Heart (tissue), 3 donors: ENCODE measurements around the gene ATP2C2.

- RAMPAGE, long total RNA, 2 experiments = no peak in any of the 2 experiments
Measured at GRCh38 chr16:81541360-81541727, 96.7 kb downstream of the CMIP start.

- RAMPAGE, long total RNA, 2 experiments = no peak in any of the 2 experiments
Measured at GRCh38 chr16:81552897-81553564, 108.4 kb downstream of the CMIP start.

DNA sequence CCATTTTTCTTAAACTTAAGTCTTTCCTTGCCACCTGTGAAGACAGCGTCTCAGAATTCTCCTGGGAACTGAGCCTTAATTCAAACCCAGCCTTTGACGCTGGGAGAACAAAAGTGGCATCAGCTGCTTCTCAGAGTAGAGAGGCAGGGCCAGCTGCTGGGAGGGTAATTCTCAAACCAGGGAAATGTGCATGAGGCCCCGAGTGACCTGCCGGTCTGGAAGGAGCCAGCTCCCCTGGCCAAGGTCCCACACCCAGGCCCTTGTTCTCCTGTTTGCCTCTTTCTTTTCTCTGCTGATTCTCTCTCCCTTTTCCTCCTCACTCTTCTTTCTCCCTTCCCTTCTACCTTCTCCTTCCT is 84.2 kb upstream of the PLCG2 start:
- RAMPAGE, long total RNA, 2 experiments = no peak in any of the 2 experiments

GRCh38 chr16:81700490-81700969 is 78.6 kb upstream of the PLCG2 start:
- RAMPAGE, long total RNA, 2 experiments = no peak in any of the 2 experiments

DNA sequence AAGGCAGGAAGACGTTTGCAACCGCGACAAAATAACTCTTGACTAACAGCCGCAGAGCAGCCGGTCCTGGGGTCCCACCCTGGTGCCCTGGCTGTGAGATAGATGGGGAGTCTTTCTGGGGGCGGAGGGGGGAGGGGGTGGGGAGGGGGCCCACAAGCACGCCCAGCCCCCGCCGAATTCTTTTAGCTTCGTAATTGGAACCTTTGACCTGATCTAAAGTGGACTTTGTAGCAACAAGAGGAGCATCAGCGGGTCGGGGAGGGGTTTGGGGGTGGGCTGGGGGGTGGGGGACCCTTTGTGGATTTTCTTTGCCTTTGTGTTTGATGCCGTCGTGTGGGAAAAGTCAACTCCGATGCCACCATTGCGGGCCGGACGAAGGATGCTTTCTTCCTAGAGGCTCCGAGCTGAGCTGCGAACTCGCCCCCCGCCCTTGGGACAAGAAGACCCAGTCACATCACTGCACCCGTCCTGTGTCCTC is 69.2 kb upstream of the PLCG2 start:
- RAMPAGE, long total RNA, 2 experiments = no peak in any of the 2 experiments

DNA sequence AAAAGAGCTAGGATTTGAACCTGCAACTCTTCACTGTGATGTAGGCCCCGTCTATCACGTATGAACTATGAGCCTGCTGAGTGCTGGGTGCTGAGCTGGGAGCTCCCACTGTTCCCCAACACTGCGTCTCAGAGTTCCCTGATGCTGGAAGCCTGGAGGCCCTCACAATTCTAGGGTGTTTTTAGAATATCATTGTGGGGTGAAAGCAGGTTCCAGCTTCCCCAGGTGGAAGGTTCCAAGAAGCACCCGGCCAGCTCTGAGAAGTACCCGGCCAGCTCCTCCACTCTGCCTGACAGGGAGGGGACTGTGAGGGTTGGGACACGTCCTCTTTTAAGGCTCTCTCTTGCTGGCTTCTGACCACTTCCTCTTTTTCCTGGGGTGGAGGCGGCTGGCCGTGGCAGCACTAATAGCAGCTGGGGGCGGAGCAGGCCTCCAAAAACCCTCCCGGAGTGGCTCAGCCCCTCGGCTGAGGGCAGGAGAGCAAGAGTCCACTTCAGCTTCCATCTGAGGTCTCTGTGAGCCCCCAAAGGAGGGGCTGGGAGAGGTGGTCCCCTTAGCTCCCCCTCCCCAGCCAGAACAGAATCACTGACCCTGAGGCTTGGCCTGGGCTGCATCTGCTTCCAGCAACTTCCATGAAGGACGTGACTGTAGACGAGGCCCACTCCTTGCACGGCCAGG is 26.9 kb upstream of the PLCG2 start:
- RAMPAGE, long total RNA, 2 experiments = no peak in any of the 2 experiments

DNA sequence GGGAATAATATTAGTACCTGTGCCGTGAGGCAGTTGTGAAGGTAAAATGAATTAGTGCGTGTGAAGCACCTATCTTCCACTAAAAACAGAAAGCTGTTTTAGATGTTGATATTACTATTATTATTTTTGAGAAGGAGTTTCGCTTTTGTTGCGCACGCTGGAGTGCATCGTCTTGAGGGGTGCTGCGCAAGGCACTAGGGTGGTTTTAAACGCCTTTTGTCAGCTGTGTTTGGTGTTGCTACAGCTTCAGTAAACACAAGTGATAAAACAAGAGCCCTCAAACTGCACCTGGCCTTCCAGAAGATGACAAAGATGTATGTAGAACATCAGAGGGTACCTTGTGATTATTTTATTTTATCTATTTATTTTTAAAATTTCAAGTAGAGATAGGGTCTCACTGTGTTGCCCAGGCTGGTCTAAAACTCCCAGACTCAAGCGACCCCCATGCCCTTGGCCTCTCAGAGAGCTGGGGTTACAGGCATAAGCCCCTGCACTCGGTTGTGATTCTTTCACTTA is 38.3 kb downstream of the PLCG2 start:
- RAMPAGE, long total RNA, 2 experiments = no peak in any of the 2 experiments

DNA sequence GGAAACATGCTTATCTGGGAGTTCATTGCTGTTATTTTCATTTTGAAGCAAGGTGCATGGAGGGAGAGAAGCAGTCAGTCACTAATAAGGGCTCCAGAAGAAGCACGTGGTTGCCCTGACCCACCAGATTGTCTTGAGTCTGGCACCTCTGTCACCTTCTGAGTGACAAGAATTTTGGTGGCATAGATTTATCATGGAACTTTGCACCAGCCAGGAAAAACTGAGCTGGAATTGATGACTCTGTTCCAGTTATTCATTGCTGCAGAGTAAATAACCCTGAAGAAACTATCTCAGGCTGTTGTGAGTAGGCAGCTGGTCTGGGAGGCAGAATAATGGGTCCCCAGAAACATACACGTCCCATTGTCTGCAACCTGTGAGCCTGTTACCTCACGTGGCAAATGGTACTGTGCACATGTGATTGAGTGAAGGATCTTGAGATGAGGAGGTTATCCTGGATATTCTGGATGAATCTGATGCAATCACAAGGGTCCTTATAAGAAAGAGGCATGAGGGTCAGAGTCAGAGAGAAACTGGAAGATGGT is 44.9 kb downstream of the HSD17B2 start:
- RAMPAGE, long total RNA, 2 experiments = no peak in any of the 2 experiments

GRCh38 chr16:82138287-82138698 is 31.7 kb downstream of the MPHOSPH6 start:
- RAMPAGE, long total RNA, 2 experiments = no peak in any of the 2 experiments

- RAMPAGE, long total RNA, 2 experiments = no peak in any of the 2 experiments
Measured at GRCh38 chr16:82195095-82195577, 25.1 kb upstream of the MPHOSPH6 start.

- RAMPAGE, long total RNA, 2 experiments = no peak in any of the 2 experiments
Measured at GRCh38 chr16:82660127-82660811, 33.5 kb downstream of the CDH13 start.

DNA sequence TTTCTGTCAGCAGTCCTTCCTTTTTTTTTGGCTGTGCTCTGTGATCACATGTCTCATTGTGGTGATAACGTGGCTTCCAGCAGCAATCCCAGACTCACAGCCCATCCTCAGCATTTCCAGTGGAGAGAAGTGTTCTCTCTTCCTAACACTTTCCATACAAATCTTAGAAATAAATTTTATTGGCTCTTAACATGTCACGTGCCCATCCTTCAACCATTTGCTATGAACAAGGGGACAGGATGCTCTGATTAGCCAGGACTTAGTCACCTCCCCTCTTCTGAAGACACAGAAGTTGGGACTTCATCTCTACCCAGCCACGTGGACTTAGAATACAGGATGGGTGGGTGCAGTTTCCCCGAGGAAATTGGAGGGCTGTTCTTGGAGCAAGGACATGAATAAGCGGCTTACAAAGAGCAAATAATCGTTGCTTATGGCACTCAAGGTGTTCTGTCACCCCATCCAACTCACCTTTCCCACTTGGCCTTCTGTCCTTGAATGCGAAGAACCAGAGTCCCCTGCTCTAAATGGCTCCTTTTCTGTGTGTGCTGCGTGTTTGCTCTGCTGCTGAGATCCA is 74.9 kb downstream of the CDH13 start:
- RAMPAGE, long total RNA, 2 experiments = no peak in any of the 2 experiments

DNA sequence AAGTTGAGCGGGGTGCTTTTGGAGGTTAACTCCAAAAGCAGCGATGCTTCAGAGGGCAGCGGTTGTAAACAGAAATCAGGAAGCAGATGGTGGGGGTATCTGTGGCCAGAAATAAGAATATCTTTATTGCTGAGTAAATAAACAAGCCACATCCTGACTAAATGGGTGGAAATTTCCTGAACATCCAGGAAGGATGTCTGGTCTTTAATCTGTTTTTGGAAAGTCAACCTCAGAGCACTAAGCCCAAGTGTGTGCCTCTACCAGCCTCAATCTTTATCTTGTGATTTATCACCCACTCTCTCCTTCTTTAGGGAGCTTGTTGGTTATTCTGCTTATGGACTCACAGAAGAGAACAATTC is 123.3 kb downstream of the CDH13 start:
- RAMPAGE, long total RNA, 2 experiments = no peak in any of the 2 experiments

GRCh38 chr16:83247754-83248224 is 560.0 kb upstream of the HSBP1 start:
- RAMPAGE, long total RNA, 2 experiments = no peak in any of the 2 experiments

- RAMPAGE, long total RNA, 2 experiments = no peak in any of the 2 experiments
Measured at GRCh38 chr16:83600073-83600577, 207.7 kb upstream of the HSBP1 start.

DNA sequence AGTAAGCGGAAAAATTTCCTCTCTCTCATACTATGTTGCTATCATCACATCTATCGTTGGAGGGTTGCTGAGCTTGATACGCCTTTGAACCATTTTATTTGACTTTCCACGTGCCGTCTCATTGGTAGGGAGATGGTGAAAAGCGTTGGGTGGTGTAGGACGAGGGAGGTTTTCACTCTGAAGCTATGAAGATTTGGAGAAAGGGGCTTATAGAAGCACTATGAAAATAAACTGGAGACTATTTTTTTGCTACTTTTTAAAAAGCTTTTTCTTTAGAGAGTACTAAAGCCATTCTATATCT is 7.8 kb upstream of the HSBP1 start:
- RAMPAGE, long total RNA, 2 experiments = no peak in any of the 2 experiments

- RAMPAGE, long total RNA, 2 experiments = start-site peak on the plus strand in 1 of 2 experiments, at chr16:84088870-84088948 at its widest, 12 to 13 reads per replicate
Measured at GRCh38 chr16:84088458-84089207, 28.1 kb downstream of the MBTPS1 start.

DNA sequence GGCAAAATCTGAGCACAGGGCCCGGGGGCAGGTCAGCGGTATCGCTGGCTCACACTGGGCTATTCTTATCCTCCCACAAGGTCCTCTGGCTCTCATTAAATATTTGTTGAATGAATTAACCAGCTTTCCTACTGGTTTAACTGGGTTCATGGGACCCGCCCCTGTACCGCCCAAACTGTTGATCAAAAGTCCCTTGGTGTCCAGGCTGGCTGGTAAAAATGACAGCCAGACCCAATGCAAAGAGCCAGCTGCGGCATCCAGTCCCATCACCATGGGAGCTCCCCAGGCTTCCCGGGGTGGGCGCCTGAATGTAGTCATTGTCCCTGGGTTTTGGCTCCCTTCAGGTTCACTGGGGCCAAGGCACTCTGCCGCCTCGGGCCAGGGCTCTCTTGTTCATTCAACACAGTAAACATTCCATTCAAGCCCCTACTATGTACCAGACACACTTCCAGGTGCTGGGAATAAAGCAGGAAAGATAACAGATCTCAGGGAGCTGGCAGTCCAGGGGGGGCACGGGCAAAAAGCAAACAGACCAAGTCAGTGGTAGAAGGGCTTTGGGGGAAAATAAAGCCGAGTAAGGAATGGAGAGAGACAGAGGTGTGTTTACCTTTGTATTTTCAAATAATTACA is 11.7 kb upstream of the ATP2C2 start:
- RAMPAGE, long total RNA, 2 experiments = no peak in any of the 2 experiments

DNA sequence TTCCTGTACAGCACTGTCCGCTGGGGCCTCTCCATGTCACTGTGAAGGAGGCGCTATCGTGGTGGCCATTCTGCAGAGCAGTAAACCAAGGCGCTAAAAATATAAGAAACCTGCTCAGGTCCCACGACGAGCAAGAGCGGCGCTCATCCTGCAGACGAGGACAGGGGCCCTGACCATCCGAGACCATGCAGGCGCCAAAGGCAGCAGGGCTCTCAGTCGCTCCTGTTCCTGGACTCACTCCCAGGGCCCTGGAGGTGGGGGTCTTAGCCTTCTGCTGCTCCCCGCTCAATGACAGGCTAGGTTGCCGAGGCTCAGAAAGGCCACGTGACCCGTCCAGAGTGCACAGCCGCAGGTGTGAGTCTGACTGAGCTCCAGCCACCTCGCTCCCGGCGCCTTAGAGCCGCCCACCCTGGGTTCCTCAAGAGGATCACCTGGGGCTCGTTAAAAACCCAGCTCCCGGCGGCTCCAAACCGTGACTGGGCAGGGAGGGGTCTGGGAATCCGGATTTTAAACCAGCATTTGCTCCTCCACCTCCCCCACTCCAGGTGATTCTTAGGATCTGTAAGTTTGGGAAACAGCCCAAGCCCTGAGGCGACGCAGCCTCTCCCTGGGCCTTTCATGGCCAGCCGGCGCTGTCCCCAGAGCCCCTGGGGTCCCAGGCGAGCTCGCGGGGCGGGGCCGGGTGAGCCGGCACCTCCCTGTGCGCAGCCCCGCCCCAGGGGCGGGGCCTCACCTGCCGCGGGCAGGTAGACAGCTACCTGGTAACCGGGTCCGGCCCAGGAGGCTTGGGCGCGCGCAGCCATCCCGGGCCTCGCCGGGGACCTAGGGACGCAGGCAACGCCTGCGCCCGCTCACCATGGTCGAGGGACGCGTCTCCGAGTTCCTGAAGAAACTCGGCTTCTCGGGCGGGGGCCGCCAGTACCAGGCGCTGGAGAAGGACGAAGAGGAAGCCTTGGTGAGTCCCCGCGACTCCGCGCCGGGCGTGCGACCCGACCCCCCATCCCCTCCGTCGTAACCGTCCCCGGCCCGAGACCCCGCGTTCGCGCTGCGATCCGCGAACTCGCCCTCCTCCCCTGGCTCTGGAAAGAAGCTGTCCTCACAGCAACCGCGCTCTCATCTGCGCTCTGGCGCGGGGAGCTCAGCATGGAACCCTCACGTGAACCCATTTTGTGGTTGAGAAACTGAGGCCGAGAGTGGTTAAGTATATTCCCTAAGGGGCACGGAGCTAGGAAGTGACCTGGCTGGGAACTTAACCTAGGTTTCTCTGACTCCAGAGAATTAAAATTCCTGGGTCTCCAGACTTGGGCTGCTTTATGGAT is at the start of gene ATP2C2:
ATP2C2 (plus strand) TSS at position 779 of the 1,319 bp plus-strand sequence.
- RAMPAGE, long total RNA, 2 experiments = no peak in any of the 2 experiments

GRCh38 chr16:84526778-84527914 is 22.7 kb upstream of the MEAK7 start:
- RAMPAGE, long total RNA, 2 experiments = no peak in any of the 2 experiments